ENCODE results near the genes ZCCHC24, SH2D4B and GHITM.

- PRO-cap: no peak
Observed at GRCh38 chr10:79323188-79323992, 23.9 kb upstream of the PPIF start.

GRCh38 chr10:79347798-79348445 lies 653 bp downstream of the PPIF start:
- PRO-cap: bidirectional peak, plus-strand start at chr10:79348199, minus-strand start at chr10:79348166

GRCh38 chr10:79396963-79397601 lies 48.3 kb downstream of the ZCCHC24 start:
- PRO-cap: no peak

DNA sequence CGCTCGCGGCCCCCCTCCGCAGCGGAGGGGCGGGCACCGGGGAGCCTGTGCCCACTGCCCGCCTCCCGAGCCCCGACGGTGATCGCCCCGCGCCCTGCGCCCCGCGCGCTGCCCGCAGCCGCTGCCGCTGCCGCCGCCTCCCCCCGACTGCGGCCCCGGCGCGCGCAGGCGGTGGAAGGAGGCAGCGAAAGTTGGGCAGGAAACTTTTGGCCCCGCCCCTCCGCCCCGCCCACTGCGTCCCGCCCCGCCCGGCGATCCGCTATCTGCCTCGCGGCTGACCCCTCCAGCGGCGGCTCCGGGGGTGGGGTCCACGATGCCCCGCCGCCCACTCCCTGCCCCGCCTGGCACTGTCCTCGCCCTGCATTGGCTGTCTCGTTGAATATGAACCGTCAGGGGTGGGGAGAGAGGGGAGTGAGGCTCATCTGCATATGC lies at the start of gene ZCCHC24:
TSS of gene ZCCHC24 (minus strand) at position 149 of the 432 bp plus-strand sequence.
- PRO-cap: bidirectional peak, plus-strand start outside the sequence, minus-strand start at position 149 of the sequence

DNA sequence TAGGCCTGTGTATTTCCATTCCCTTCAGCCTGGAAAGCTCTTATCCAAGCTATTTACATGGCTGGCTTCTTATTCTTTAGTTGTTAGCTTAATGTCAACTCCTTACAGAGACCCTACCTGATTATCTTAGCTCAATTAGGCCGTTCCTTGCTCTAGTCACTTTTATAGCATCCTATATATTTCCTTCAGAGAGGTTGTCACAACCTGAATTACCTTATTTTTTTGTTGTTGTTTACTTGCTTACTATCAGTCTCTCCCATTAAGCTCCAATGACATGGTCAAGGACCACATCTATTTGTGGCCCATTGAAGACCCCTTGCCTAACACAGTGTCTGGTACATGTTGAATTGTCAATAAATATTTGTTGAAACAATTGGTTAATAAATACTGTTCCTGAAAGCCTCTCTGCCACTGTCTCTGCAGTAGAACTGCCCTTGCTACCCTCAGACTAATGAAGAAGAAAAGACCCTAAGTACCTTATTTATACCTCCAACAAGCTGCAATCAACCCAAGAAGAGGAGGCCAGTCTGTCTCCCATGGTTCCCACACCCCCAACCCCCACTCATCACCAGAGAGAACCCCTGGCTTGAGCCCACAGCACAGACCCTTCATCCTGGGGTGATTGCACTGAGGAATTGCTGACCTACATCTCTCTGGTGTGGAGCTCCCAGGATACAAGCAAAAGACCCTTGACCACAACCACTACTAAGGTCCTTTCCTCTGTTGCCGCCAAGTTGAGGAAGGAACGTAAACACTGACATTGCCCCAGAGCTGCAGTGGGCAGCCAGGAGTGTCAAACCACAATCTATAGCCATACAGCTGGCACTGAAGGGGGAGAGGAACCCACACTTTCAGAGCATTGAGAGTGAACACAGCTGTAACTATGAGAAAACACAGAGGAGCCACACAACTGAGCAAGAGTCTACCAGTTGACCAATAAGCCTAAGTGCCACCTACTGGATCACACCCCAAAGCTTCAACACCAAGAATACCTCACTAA lies 45.2 kb downstream of the NUTM2B start:
- PRO-cap: no peak

- PRO-cap: no peak
Observed at GRCh38 chr10:79927025-79927847, 21.7 kb downstream of the SFTPD start.

DNA sequence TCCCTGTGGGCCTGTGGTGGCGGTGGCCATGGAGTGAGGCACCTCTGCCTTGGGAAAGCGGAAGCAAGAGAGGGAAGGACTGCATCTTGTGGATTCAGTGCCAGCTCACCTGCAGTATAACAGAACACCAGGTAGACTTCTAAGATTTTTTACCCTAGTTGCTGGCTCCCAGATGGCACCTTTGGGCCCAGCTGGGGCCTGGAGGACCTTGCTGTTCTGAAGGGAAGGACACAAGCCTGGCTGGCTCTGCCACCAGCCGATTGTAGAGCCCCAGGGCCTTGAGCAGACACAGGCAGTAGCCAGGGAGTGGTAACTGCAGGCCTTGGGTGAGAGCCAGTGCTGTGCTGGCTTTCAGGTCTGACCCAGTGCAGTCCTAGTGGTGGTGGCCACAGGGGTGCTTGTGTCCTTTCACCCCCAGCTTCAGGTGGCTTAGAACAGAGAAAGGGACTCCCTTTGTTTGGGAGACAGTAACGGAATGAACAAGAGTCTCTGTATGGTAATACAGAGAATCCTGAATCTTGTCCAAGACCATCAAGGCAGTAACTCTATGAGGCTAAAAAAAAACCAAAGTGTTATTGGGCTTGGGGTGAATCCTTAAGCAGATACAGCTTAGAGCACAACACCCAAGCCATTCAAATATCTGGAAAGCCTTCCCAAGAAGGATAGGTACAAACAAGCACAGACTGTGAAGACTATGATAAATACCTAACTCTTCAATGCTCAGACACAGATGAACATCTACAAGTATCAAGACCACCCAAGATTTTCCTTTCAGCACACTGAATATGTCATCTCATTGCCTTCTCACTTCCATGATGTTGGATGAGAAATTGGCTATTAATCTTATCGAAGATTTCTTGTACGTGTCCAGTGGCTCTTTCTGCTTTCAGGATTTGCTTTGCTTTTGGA lies 16.0 kb downstream of the PLAC9 start:
- PRO-cap: no peak

- PRO-cap: no peak
Observed at GRCh38 chr10:80161841-80162120, 29.3 kb downstream of the PLAC9 start.

- PRO-cap: no peak
Observed at GRCh38 chr10:80176998-80177787, 28.1 kb downstream of the ANXA11 start.

GRCh38 chr10:80187332-80187814 lies 18.0 kb downstream of the ANXA11 start:
- PRO-cap: no peak

GRCh38 chr10:80207818-80208483 lies 2.6 kb upstream of the ANXA11 start:
- PRO-cap: no peak

DNA sequence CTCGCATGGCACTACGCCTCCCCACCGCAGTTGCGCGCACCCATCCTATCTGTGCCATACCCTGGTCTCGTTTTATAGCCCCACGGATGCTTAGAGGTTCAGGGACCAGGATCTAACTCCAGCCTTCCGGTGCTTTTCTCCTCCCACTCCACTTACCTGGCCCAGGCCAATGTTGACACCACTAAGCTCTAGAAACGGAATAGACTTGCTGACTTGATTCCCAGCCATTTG lies 15.6 kb downstream of the MAT1A start:
- PRO-cap: no peak

DNA sequence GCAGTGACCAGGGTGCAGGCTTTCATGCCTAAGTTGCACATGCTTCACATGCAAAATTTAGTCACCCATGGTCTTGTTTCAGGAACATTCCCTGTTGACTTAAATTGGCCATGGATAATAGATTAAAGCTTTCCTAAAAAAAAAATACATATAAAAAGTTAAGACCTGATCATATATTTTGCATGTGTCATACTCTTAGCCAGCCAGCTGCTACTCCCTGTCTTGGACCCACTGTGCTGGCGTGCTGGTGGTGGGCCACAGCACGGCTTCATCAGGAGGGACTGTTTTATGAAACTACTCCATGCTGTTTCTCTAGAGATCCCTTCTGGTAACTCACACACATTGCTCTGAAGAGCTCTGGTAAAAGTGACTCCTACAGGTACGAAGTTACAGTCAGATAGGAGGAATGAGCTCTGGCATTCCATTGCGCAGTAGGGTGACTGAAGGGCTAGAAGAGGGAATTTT lies 778 bp downstream of the MAT1A start:
- PRO-cap: no peak

DNA sequence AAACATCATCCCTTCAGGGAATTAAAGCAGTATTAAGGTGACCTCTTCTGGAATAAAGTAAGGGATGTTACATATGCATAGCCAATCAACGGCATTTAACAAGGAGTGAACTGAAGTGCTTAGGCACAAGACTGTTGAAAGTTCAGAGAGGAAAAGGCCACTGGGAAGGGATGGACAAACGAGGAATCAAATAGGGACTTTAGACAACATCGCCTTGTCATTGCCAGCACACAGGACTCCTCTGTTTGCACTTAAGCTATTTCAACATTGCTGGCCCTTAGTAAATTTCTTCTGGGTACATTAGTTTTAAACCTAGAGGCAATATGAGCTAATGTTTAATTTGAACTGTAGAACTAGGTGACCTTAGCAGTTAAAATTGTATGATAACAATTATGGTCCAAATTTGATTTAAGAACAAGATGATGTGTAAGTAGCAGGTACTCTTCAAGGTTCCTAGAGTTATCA lies 1.4 kb upstream of the MAT1A start:
- PRO-cap: no peak

- PRO-cap: bidirectional peak, plus-strand start at chr10:80468244, minus-strand start at chr10:80468114
Observed at GRCh38 chr10:80467766-80468438, 13.8 kb downstream of the TSPAN14 start.

GRCh38 chr10:80472251-80473022 lies 18.3 kb downstream of the TSPAN14 start:
- PRO-cap: no peak

DNA sequence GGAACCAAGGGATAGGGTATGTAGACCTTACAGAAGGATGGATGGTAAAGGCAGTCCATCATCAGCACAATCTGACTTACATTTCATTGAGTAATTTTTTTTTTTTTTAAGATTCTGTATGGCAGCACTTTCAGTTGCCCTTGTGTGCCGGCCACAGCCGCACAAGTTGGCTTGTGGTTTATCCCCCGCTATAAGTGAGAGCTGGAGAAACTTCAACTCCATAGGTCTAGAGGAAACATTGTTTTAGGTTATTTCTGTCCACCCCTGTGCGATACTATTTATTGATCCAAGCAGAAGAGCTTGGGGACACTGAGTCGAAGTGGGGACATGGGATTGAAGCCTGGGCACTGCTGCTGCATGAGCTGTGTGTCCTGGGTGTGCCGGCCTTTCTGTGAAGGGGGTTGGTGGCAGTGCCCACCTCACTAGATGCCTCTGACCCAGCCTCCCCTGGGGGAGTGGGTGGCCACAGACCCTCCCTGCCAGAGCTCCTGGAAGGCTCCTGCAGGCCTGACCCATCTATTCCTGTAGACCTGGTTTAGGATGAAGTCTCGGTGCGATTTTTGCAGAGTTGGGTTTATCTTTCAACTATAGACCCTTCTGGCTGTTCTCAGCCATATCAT lies 17.9 kb upstream of the SH2D4B start:
- PRO-cap: no peak

- PRO-cap: no peak
Observed at GRCh38 chr10:80537521-80537961, at the start of gene SH2D4B. TSS of gene SH2D4B (plus strand) at chr10:80537902.

GRCh38 chr10:83724834-83725293 lies 414.4 kb upstream of the GHITM start:
- PRO-cap: no peak

GRCh38 chr10:84139169-84140022 lies at the start of gene GHITM:
TSS of gene GHITM (plus strand) at chr10:84139509.
- PRO-cap: bidirectional peak, plus-strand start at chr10:84139562, minus-strand start at chr10:84139284